Foreskin fibroblast (primary cell): ENCODE results near the genes CLCA1, HS2ST1 and LMO4.

DNA sequence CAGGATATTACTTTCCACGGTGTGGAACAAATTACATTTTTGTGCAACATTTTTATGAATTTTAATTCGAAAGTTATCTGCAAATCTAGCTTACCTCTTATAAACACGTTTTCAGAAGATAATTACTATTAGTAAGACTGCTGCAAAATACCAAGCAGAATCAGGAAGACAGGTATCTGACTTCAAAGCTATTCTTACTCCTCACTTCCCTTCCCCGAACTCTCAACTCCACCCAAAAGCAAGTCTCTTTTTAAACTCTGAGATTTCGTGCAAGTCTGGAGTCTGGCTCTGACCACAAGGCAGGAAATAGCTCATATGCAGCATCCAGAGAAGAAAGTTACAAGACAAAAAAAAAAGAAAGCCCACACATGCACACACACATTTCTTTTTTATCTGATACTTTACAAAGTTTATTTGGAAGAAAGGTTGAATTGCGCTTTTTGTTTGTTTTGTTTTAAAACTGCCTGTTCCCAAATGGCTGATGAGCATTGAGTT, 490.6 kb downstream of the TTLL7 start:
- RRBS: no CpG with 5 or more reads among the region's 6 CpGs

DNA sequence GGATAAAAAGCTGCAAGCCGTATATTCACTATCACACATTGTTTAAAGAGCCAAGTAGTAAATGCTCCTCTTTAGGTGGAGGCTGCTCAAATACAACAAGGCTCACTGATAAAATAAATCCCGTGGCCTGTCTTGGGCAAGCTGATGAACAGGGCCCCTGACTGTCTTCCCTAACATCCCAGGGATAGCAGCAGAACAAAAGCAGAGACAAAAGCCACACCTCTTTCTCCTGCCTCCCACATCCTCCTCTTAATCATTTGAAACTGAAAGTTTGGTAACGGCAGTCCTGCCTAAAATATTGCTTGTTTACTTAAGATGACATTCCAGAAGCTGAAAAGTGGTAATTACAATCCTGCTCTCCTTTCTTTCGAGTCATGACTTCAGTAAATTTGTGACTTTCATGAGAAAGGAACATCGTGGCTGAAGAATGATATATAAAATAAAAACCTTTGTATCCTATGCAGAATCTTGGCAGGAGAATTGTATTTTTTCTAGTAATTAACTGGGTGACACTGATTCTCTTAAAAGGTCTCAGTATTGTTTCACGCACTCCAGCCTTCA, 357.6 kb downstream of the TTLL7 start:
- RRBS: no CpG with 5 or more reads among the region's 6 CpGs

- RRBS: no CpG with 5 or more reads among the region's 23 CpGs
Observed at GRCh38 chr1:83999315-83999689, 370 bp upstream of the TTLL7 start.

DNA sequence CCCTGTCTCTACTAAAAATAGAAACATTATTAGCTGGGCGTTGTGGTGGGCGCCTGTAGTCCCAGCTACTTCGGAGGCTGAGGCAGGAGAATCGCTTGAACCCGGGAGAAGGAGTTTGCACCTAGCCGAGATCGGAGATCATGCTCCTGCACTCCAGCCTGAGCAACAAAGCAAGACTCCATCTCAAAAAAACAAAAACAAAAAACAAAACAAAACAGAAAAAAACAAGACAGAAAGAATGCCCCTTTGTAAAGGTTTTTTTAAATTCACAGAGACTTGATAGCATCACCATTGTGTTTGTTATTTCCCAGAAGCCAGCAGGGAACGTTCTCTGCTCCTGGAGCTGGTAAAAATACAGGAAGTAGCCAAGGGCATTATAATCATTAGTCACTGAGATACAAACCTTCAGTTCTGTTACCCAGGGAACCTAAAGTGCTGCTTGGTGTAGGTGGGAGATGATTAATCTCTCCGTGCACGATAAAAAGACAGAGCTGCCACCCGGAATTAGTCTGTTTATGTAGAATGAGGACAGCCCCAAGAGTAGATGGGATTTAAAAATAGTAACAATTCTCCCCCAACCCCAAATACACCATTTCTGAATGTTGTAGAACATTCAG, 45.0 kb upstream of the CTBS start:
- RRBS: no CpG with 5 or more reads among the region's 11 CpGs

GRCh38 chr1:84620557-84621352, 46.5 kb upstream of the CTBS start:
- RRBS: 5% methylated on average over 13 of the region's 56 CpGs

DNA sequence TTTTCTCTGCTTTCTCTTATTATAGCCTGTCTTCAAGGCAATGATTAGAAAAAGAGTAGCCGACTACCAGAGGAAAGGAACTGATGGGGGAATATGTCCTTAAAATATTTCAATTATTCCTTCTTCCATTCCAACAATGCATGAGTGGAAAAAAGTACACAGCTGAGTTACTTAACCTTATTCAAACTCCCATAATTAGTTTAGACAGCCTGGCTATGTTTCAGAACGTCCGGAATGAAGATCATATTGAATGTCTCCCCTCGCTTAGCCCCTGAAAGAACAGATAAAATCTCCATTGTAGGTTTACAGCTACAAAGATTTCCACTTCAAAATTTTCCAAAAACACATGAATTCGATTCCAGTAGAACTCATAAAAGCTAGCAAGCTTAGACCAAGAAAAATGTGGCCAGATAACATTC, 29.2 kb upstream of the SSX2IP start:
- RRBS: no CpG with 5 or more reads among the region's 5 CpGs

GRCh38 chr1:84862605-84863179, 30.3 kb downstream of the LPAR3 start:
- RRBS: no CpG with 5 or more reads among the region's 5 CpGs

DNA sequence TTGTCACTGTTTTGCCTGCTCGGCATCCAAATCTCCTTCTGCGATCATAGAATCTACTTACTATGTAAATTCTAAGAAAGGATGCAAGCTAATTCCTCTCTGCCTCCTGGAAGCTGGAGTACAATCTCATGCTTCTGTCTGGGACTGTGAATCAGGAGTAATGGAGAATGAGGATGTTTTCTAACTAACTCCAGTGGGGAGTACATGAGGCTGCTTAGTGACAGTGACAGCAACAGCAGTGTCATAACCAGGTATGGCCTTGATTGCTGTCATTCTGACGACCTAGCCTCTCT, 47.4 kb downstream of the SYDE2 start:
- RRBS: no CpG with 5 or more reads among the region's 3 CpGs

- RRBS: no CpG with 5 or more reads among the region's 12 CpGs
Observed at GRCh38 chr1:85258357-85258902, 1.0 kb downstream of the C1orf52 start.

DNA sequence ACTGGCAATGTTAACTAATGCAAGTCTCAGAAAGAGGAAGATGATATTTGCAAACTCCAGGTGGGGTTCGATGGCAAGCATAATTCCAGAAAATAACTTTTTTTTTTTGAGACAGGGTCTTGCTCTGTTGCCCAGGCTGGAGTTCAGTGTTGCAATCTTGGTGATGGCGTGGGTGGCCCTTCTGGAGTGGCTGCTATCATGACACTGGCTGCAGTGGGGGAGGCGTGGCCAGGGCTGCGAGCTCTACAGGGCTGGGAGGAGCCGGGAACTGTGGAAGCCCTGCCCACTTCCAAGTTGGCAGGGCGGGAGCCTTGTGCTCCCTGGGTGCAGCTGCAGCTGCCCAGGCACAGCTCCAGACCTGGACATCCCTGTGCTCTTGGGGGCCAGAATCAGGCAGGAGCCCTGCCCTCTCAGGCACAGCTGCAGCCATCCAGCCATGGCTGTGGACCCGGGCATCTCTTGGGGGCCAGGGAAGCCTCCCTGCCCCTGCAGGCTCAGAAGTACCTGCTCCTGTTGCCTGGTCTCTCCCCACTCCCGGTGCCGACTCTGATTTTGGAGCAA, 7.1 kb upstream of the BCL10 start:
- RRBS: 94% methylated on average over 2 of the region's 9 CpGs

- RRBS: no CpG with 5 or more reads among the region's 4 CpGs
Observed at GRCh38 chr1:85471046-85471353, 6.0 kb upstream of the DDAH1 start.

GRCh38 chr1:85577691-85577788, 3.0 kb upstream of the CCN1 start:
- RRBS: no CpG with 5 or more reads among the region's 5 CpGs

DNA sequence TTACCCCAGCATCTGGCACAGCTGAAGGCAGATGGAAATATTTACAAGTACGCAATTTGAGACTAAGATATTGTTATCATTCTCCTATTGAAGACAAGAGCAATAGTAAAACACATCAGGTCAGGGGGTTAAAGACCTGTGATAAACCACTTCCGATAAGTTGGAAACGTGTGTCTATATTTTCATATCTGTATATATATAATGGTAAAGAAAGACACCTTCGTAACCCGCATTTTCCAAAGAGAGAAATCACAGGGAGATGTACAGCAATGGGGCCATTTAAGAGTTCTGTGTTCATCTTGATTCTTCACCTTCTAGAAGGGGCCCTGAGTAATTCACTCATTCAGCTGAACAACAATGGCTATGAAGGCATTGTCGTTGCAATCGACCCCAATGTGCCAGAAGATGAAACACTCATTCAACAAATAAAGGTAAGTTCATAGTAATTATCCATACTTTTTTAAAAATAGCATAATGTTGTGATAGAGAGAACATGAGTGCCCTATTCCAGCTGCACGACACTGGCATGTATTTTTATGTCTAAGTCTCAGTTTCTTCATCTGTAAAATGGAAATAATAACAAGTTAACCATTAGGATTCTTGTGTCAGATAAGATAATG, at the start of gene CLCA1:
CLCA1 (plus strand) TSS at position 225 of the 620 bp plus-strand sequence.
- RRBS: no CpG with 5 or more reads among the region's 8 CpGs

DNA sequence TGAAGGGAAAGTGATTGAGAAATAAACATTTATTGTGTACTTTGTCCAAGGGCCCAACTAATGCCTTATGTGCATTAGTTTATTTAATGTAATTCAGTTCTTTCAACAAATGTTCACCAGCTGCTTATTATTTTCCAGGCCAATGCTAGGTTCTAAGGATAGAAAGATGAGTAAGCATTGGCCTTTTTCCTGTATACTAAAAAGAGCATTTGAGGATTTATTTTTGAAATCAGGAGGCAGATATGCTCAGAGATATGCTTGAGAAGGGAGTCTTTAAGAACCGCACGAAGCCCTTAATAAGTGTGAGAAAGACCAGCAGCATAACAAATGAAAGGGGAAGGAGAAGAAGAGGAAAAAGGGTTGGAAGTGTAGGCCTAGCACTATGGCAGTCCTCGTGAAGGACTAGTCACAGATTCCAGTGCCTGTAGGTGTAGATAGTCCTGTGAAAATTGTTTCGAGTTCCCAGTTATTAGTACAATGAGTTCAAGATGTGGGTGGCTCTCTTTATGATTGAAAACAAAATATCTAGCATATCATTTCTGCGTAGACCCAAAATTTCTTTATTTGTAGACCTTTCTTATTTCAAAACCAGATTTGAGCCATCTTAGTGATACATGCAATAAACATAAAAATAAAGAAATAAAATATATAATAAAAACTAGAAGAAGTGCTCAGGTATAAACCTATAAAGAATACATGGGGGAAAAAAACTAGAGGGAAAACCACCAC, 32.2 kb downstream of the CLCA1 start:
- RRBS: no CpG with 5 or more reads among the region's 5 CpGs

DNA sequence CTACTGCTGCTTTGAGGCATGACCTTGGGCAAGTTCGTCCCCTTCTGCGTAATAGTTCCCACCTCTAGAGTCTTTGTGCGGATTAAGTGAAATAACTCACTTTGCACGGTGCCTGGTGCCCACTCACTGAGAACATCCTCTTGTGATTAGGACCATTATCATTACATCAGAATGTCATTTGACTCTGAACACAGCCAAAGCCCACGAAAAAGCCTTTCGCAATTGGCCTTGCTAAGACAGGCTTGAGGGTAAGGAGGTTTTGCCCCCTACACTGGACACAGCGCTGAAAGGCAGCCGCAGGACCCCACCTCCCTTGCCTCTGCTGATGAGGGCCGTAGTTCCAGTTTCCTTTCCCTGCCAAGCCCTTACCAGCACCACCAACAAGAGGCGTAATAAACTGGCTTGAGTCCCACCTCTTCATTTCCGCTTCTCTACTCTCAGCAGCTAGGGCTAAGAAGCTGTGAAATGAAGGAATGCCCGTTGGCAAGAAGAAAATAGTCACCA, 52.9 kb downstream of the SH3GLB1 start:
- RRBS: no CpG with 5 or more reads among the region's 12 CpGs

DNA sequence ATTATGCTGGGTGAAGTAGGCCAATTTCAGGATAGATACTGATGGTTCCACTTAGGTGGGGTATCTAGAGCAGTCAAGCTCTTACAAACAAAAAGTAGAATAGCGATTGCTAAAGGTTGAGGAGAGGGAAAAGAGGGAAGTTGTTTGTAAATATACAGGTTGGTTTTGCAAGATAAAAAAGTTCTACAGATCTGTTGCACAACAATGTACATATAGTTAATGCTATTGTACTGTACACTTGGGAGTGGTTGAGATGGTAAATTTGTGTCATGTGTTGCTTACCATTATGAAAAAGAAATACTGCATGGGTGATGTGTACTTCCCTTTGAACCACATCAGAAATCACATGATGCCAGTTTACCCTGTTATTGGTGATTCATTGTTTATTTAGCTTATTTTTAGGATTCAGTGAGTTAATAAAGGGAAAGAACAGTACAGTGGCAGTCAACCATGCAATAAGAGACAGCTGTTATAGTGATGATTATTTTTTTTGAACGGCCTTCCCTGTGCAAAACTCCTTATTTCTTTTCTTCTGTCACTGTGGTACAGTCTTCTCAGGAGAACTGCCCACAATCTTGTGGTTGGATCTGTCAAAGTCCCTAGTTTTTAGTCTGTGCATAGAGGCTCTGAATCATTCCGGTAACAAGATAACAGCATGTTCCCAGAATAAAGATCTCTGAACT, 84.0 kb downstream of the SH3GLB1 start:
- RRBS: no CpG with 5 or more reads among the region's 3 CpGs

- RRBS: 4% methylated on average over 9 of the region's 57 CpGs
Observed at GRCh38 chr1:86914544-86915015, at the start of gene HS2ST1. Gene HS2ST1 (plus strand): TSS chr1:86914635.

- RRBS: no CpG with 5 or more reads among the region's 10 CpGs
Observed at GRCh38 chr1:86934238-86934795, 19.9 kb downstream of the HS2ST1 start.

DNA sequence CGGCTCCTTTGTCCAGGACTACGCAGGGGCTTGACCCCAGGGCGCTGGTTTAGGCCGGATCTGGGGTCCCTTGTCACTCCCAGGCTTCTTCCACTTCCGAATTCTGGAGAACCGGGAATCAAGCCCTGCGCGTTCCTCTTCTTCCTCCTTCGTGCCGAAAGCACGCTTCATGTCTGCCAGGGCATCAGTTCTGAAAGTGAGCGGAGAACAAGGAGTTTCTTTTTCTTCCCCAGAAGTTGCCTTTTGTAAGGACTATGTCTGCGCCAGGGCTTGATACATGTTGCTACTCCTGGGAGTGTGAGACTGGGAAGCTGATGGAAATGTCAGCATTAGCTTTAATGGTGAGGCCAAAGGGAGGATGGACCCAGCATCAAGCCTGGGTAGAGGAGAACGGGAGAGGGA, 196.0 kb upstream of the LMO4 start:
- RRBS: 98% methylated on average over 4 of the region's 14 CpGs

- RRBS: 2% methylated on average over 22 of the region's 94 CpGs
Observed at GRCh38 chr1:87328601-87329575, at the start of gene LMO4. Gene LMO4 (plus strand): TSS chr1:87328880.